NB4 (cell line): ENCODE data around the gene FECH.

GRCh38 chr18:51028175-51028816 lies 1.7 kb upstream of the SMAD4 start:
- RRBS: no CpG with 5 or more reads among the region's 4 CpGs

DNA sequence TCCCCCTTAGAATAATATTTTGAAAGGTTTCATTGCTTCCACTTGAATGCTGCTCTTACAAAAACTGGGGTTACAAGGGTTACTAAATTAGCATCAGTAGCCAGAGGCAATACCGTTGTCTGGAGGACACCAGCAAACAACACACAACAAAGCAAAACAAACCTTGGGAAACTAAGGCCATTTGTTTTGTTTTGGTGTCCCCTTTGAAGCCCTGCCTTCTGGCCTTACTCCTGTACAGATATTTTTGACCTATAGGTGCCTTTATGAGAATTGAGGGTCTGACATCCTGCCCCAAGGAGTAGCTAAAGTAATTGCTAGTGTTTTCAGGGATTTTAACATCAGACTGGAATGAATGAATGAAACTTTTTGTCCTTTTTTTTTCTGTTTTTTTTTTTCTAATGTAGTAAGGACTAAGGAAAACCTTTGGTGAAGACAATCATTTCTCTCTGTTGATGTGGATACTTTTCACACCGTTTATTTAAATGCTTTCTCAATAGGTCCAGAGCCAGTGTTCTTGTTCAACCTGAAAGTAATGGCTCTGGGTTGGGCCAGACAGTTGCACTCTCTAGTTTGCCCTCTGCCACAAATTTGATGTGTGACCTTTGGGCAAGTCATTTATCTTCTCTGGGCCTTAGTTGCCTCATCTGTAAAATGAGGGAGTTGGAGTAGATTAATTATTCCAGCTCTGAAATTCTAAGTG lies 53.2 kb downstream of the SMAD4 start:
- RRBS: no CpG with 5 or more reads among the region's 2 CpGs

GRCh38 chr18:51193585-51194139 lies 3.8 kb downstream of the MEX3C start:
- RRBS: no CpG with 5 or more reads among the region's 3 CpGs

- RRBS: no CpG with 5 or more reads among the region's 18 CpGs
Measured at GRCh38 chr18:52340365-52340780, 376 bp downstream of the DCC start.

DNA sequence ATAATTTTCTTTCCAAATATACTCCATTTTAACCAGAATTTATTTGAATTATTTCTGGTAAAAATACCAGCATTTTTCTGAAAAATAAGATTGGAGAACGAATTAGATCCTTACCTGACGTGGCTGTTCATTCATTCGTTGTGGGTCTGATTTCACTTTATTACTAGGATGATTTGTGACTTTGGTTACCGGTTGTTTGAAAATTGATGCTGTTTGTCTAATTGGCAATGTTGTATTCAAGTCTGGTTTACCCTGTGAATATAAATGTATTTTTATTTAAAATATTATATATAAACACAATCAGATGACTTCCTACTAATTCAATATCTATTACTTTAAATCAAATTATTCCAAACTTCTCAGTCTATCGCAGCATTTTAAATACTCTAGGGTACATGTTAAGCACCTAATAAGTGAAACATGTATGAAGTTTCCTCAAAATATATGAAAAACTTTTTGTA lies 35.7 kb downstream of the MBD2 start:
- RRBS: no CpG with 5 or more reads among the region's 5 CpGs

GRCh38 chr18:54674678-54675057 lies 83.6 kb downstream of the DYNAP start:
- RRBS: no CpG with 5 or more reads among the region's 3 CpGs

DNA sequence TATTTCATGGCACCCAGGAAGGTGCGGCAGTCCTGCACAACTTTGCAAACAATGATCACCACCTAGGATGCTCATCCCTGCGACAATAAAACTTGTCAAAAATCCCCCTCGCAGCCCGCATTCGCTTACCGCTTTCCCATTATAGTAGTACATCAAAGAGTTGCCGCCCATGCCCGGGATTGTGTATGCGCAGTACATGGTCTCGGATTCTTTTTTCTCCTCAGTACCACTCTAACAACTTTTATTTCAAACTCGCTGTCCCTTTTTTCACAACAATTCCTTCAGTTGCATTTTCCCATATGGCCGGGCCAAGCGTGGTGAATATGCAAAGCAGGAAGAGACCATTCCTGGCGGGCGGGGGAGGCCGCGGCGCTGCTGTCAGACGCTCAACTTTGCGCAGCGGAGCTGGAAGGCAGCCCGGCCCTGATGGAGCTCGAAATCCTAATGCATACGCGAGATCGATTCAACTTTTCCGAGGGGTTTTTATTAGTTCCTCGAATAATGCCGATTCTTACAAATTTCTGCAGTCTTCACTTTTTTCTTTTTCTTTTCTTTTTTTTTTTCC lies 266.4 kb downstream of the TCF4 start:
- RRBS: no CpG with 5 or more reads among the region's 29 CpGs

DNA sequence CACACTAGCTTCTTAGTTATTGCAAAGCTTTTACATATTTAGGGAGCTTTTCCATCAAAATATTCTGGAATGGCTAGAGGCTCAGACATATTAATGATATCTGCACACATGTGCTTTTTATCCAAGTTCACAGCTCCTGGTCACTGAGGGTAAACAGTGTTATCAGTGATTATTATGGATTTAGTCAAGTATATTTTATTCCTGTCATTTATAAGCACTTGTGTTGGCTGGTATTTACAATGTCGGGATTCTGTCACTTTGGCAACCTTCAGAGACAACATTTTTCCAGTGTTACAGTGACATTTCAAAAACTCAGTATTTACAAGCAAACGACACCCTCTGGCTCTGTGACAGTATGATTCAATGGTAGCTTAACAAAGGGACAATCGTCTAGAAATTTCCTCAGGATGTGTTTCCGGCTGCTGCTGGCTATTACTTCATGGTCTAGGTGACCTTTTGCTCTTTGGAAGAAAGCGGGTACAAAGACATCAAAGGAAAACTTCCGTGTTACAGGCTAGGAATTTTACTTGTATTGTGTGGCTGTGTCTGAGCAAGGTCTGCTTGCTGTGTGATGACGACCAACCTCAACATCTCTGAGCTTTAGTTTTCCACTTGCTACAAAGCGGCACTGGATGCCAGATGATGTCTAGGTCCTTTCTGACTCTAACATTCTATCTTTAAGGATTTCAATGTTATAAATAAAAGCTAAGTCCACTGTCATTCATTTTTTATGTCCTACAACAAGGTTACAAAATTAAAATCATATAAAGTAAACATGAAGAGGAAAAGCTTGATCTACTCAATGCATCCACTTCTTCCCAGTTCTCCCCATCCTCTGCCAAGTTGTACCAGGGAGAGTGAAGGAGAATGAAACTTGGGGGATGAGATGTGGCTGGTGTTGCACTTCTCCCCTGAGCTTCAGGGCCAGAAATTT lies 200.3 kb downstream of the TCF4 start:
- RRBS: no CpG with 5 or more reads among the region's 8 CpGs

GRCh38 chr18:55419991-55420820 lies 167.8 kb downstream of the TCF4 start:
- RRBS: no CpG with 5 or more reads among the region's 11 CpGs

DNA sequence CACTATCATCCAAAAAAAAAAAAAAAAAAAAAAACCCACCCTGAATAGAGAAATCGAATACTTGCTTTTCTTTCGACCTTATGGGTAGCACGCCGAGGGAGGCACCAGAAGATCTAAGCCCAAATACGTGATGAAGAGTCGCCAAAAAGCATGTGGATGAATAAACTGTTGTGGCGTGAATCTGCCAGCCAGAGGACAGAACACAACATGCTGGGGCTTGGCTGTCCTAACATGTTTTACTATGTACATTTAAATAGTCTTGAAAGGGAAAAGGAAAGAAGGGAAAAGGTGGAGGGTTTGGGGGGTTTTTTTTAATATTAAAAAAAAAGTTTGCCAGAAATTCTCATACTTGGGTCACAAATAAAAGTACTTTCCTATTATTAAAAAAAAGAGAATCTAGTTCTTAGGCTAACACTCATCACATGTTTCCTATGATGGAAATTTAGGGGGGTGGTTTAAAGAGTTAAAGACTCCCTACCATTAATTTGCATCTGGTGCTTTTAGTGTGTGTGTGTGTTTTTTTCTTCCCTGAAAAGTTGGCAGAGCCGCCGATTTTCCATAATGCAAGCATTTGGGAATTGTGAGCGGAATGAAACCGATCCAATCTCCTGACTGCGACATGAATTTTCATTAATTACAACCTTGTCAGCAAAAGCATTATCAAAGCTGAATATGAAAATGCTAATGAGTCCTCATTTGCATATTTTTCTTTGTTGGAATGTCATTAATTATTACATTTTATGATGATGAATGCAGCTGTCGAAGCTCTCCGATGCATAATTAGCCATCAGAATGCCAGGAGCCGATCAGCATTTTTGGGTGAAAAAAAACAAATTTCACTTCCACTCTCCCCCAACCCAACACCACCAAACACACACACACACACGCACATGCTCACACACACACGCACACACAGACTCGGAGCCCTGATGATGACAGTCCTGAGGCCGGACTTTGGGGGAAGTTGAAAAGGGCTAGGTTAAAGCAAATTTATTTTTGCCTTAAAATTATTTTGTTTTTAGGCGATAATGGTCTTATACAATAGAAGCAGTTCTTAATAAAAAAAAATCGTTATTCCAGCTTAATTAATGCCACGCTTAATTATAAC lies 165.5 kb downstream of the TCF4 start:
- RRBS: no CpG with 5 or more reads among the region's 22 CpGs

DNA sequence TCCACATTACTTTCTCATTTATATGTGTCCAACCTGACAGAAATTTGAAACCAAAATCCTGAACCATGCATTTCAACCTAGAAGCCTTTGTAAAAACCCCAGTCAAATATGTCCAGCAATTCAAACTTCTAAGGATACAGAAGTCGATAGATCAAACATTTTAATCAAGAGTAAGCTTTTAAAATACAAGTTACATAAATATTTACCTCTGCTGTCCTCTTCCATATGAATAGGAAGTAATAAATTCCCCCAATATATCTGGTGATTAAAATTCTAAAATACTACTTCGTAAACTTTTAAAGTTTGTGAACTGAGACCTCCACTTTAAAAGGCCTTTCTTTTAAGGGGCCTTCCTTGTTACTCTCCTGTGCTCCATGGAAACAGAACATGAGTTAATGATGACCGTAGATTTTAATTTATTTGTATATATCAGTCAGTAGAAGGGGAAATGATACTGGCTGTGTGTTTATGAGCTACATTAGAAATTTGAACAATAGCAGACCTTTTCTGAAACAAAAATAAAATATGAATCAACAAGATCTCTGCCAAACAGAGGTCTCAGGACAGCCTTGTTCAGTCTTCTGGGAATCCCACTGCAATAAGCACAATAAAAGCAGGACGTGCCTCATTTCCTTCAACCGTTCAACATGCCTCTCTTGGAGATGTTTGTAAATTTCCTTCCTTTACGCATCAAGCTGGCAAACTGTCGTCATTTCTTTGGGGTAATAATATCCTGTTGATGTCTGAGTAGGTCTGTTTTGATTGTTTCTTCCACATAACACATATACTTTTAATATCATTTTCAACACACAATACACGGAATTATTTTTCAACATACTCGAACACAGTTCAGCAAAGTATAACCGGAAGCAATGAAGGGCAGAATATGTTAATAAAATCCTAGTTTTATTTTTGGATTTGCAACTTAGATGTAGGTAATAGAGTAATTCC lies 77.3 kb downstream of the TCF4 start:
- RRBS: no CpG with 5 or more reads among the region's 10 CpGs

GRCh38 chr18:55778492-55779349 lies 190.7 kb upstream of the TCF4 start:
- RRBS: no CpG with 5 or more reads among the region's 9 CpGs

- RRBS: no CpG with 5 or more reads among the region's 6 CpGs
Measured at GRCh38 chr18:55781284-55781915, 193.4 kb upstream of the TCF4 start.

DNA sequence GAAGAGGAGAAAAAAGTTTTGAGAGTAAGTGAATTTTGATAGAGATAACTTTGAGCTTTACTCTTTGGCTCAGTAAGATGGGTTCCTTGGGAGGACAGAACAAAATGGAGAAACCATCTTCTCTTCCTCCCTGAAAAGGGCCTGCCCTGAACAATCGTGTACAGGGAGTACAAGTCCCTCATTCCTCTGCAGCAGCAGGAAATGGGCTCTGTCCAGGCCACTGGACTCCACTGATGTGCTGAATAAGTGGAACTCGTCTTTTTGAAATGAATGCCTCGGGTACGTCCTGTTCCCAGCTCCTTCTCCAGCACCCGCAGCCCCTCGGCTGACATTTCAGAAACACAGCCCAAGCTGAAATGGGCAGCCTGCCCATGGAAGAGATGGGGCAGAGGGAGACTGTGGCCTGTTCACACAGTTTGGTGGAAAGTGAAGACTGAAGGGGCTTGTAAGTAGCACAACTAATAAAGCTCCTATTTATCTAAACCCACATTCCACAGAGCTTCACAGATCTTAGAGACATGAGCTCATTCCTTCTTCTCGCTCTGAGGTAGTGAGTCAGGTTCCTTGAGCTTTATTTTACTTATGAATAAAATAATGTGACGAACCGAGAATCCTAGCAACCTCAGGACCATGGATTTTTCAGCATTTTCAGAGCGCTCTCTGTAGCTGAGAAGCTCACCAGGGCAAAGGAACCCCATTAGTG lies 498.6 kb downstream of the TXNL1 start:
- RRBS: no CpG with 5 or more reads among the region's 10 CpGs

DNA sequence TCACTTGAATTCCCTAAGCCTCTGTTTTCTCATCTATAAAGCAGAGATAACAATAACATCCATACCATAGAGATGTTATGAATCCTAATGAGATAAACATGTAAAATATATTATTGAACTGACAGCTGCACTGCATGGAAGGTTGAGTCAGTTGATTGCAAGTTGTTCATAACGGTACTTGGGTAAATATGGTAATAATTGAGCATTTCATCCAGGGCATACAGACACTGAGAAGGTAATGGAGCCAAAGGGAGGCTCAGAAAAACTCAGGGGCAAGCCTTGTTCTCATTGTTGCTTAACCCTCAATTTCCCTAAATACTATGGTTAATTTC lies 269.2 kb downstream of the TXNL1 start:
- RRBS: no CpG with 5 or more reads among the region's 1 CpG

DNA sequence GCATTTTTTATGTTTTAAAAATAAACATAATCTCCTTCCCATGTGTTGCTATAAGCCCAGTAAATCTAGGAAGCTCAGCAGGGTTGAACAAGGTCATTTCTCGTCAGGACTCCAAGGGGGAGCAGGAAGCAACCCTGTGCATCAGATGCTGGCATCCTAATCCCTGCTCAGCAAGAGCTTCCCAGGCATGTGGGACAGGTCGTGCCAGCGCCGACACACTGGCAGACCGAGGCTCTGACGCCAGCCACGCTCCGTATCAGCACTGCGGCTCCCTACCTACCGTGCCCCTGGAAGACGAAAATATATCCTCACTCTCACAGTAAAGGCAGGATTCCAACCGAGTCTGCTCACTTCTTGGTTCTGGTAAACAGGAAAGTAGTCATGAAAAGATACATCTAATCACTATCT lies 61.5 kb downstream of the TXNL1 start:
- RRBS: no CpG with 5 or more reads among the region's 12 CpGs

GRCh38 chr18:56756370-56757082 lies 105.4 kb downstream of the WDR7 start:
- RRBS: no CpG with 5 or more reads among the region's 8 CpGs

GRCh38 chr18:56873595-56874291 lies 222.6 kb downstream of the WDR7 start:
- RRBS: no CpG with 5 or more reads among the region's 4 CpGs

GRCh38 chr18:57586239-57587371 lies at the start of gene FECH:
Gene FECH (minus strand): TSS chr18:57586702.
- RRBS: 3% methylated on average over 39 of the region's 89 CpGs

GRCh38 chr18:57600619-57601511 lies 14.4 kb upstream of the FECH start:
- RRBS: no CpG with 5 or more reads among the region's 4 CpGs